Occipital lobe (tissue), 2 donors: ENCODE results near the gene RAET1E.

DNA sequence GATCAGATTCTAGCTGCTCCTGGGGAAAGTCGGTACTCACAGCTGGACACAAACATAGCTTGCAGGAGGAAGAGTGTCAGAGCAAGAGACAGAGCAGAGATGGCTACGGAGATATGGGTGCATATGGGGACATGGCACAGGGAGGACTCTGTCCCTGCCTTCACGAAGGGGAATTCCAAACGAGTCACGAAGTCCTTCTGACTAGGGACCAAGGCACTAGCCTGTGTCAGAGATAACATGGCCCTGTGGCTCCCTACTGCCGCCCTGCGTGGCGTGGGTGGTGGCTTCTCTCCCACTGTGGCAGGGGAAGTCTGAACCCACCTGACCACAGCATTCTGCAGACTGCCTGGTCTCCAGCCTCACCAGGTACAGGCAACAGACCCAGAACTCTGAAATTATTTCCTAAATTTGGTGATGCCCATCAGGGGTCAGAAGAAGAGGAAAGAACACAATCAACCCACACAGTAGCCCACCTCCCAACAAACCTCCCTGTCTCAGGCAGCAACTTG is 576 bp upstream of the ZC3H12D start:
- RAMPAGE, long total RNA: no peak

GRCh38 chr6:149689870-149690321 is 28.0 kb downstream of the LATS1 start:
- RAMPAGE, long total RNA: no peak

GRCh38 chr6:149699092-149699791 is 18.7 kb downstream of the LATS1 start:
- RAMPAGE, long total RNA: no peak

- RAMPAGE, long total RNA: no peak
These were observed 2.1 kb downstream of the LRP11 start for GRCh38 chr6:149861900-149862687.

DNA sequence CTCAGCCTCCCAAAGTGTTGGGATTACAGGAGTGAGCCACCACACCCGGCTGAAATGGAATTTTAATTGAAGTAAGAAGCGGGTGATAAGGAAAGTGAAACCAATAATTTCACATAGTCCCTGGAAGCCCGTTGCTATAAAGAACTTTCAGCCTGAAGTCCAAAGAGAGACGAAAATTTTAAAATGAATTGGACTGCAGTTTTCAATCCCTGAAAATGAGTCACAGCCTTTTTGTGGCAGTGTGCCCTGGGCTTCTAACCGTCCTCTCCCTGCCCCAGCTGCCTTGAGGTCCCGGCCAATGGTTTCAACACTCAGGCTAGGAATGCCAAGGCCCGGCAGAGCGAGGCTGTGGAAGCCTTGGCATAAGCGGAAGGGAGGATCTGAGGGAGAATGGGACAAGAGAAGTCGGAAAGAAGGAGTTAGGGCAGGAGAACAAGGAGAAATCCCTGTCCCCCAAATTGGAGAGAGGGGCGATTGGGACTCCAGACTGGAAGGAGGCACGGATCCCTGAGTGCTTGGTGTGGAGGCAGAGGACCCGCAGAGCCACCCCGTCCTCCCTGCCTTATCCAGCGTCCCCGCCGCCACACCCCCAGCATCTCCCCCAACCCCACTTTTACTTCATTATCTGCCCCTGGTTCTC is 509 bp downstream of the RAET1E start:
- RAMPAGE, long total RNA: no peak

- RAMPAGE, long total RNA: no peak
These were observed at the start of gene RAET1E for GRCh38 chr6:149897924-149898404. RAET1E (minus strand) TSS chr6:149898113.

GRCh38 chr6:150185640-150186012 is 42.8 kb downstream of the PPP1R14C start:
- RAMPAGE, long total RNA: no peak

DNA sequence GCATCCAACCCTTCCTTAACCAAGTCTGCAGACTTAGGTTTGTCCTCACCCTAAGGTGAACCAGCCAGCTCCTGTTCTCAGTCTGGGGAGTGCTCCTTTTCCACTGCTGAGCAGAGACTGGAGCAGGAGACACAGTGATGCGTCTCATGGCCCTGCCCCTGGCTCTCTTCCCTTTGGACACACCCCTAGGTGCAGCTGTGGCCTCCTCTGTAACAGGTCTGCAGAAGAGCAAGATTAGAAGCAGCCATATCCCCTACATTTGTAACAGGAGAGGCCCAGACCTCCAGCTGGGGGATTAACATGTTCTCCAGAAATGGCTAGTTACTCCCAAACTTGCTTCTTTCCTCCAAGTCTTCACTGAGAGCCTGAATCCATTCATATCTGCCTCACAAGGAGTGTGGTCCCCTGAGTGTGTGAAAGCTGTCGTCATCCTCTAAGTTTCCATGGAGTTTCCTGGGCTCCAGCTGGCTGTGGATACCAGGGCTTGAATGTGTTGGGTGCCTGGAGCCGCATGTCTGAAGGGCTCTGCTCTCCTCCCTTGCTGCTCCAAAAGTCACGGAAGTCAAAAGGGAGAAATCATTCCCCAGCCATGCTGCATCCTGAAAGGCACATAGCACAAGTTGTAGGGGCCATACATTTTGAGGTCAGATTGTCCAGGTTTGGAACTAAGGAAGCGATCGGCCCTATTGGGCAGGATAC is 57.7 kb downstream of the PPP1R14C start:
- RAMPAGE, long total RNA: no peak

DNA sequence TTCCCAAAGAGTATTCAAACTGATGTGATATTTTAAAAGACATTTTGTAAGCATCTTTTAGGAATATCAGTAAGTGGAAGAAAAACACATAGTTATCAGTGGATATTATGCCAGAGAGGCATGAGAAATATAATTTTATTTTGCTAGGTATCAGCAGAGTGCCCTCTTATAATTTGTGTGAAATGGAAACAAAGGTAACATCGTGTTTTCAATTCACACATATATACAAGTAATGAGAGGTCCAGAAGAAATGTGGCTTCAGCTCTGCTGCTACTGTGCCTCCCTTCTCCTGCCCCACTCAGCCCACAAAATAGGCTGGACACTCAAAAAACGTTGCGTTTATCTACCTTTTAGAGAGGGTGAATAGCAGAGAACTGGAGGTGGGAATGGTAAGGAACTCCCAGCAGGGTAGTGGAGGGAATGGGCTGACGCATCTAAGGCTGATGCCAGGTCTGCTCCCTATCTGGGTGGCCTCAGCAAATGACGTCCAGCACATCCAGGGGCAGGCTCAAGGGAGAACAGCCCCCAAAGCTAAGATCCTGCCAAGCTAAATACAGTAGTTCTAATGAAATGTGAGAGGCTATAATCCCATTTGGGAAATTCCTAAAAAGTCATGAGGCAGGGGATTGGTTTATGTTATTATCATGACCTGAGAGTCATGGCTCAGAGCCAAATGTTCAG is 34.4 kb downstream of the IYD start:
- RAMPAGE, long total RNA: no peak

- RAMPAGE, long total RNA: no peak
These were observed 107.3 kb upstream of the PLEKHG1 start for GRCh38 chr6:150492511-150492708.

- RAMPAGE, long total RNA: no peak
These were observed 80.1 kb downstream of the PLEKHG1 start for GRCh38 chr6:150679740-150680291.

GRCh38 chr6:150687430-150688051 is 87.9 kb downstream of the PLEKHG1 start:
- RAMPAGE, long total RNA: no peak

DNA sequence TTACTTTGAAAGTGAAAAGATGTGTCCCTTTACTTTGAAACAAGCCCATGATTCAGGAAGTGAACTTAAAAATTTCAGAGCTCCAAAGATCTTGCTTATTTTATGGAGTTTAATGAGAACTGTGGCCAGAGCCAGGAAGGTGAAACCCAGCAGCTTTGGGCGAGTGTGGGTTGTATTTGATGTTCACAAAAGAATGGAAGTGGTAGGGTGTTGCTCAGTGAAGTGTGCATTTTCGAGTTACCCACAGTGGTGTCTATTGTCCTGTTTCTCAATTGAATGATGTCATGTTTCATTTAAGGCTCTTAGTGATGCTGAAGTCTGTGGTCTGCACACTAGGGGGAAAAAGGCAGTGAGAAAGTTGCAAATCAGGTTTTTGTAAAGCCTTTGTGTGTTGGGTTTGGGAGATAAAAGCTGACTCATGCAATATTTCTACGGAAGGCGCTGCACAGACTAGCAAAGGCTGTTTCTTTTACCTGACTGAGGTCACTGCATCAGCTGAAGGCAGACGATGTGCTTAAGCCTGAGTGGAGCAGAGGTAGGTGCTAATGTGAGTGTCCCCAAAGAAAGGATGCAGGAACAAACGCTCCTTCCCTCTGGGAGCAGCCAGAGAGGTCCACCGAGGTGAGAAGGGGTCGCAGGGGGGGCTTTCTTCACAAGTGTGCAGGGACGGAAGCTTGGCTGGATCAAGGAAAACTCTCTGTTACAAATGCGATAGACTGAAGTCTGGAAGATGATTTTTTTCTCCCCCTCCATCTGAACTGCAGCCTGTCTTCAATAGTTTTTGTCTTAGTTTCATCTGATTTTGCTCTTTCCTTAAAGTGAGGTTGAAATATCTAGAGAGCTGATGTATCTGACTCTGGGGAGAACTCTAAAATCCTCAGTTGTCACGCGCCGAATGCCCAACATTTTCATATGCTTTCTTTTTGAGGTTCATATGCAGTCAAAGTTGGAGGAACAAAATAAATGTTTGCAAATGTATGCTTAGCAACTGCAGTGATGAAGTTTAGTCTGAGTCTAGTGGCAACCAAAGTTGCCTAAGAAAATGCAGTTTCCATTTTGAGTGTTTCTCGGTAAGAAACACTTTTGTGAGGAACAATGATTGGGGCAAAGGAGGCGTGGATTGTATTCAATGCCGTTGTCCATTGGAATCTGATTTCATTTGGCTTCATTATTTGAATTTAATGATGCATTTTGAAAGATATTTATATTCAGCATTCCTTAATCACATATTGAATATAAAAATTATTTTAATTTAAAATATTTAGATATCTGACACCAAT is 121.4 kb downstream of the PLEKHG1 start:
- RAMPAGE, long total RNA: no peak

- RAMPAGE, long total RNA: no peak
These were observed 111.9 kb upstream of the MTHFD1L start for GRCh38 chr6:150753382-150754261.

DNA sequence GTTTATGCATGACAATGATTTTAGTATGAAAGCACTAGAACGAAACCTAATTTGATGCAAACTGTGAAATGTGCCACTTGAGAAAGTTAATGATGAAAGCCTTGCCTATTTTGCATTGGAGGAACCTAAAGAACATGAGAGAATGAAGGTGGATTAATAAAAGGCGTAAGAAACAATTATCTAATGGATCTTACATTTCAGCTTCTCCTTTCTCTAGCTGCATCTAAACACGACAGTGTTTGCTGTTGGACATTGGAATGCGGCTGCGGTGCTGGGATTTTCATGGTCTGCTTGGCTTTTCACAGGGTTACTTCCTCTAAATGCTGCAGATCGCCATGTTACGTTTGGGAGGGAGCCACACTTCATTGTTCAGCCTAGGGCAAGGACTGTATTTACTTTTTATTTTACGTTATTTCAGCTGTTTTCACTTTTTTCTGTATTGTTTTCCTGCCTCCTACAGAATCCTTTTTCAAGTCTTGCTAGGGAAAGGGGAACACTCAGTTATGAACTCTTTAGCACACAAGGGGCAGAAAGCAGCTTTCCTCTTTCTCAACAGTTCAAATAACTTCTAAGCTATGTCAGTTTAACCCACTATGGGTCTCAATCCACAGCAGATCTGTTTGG is 98.0 kb upstream of the MTHFD1L start:
- RAMPAGE, long total RNA: no peak

DNA sequence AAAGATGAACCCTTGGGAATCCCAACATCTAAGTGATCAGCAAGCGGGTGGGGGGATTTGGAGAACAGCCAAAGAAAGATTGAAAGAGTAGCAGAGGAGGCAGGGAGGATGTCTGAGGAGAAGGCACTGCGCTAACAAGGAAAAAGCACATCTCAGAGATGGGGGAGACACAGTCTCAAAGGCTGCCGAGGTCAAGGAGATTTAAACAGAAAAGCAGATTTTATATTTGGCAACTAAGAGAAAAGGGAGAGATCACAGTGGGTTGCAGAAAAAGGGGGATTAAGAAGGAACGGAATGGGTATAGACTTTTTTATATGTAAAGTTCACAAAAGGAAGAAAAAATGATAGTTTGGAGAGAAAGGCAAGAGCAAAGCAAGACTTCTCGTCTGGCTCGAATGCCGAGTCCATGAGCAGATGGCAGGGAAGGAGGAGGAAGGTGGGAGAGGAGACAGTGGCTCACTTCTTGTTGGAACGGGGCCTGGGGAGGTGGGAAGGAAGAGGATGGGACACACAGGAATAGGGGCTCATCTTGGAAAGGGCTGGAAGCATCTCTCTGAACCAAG is 53.1 kb upstream of the MTHFD1L start:
- RAMPAGE, long total RNA: no peak

DNA sequence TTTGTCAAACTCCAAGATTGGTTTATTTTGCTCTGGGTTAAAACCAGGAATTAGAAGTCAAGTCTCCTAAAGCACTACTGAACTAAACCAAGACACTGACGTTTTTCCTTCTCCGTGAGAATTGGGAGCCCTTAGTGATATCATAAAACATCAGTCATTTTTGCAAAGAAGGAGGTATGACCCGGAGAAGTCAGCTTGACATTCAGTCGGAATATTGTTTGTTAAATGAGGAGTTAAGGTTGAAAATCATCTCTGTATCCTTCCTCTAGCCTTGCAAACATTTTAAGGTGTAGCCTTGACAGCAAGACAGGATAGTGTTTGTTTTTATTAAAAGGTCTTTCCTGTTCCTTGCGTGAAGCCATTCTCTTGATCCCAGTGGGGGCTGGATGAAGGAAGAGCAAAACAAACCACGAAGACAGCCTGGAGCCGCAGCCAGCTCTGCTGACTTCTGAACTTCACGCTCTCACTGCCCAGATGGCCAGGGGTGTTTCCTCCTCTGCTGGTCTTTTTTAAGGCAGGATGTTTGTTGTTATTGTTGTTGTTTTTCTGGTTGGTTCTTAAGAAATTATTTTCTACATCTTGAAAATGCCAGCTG is 156.3 kb downstream of the MTHFD1L start:
- RAMPAGE, long total RNA: no peak

- RAMPAGE, long total RNA: no peak
These were observed 171.7 kb upstream of the AKAP12 start for GRCh38 chr6:151067723-151068780.

DNA sequence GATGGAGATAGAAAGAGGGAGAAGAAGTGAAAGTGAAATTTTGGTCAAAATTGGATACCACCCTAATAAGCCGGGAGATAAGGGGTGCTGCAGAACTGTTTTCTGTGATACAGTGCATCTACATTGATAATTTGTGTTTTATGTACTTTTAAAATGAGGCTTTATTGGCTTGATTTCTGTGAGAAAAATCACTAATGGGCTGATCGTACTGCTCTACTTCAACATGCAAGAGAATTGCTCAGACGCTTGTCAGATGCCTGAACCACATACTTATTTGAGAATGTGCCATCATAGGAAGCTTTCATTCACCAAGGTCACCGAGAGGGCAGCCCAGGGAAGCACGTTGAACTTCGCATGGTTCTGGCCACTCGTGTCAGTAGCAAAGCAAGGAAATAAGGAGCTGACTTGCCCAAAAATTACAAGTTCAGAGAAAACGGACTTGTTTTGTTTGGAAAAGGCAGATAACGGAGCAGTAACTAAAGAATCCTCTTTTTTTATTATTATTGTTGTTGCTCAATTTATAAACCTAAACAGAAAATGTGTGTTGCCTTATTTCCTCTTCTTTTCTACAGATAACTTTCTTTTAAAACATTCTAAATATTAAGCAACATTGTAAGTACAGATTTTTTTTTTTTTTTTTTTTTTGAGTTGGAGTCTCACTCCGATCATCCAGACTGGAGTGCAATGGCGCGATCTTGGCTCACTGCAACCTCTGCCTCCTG is 168.4 kb upstream of the AKAP12 start:
- RAMPAGE, long total RNA: no peak

DNA sequence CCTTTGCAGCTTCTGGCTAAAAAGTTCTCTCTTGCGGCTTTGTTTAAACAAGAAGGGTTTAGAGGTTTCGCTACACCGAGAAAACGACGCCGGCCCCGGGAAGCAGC is 1.6 kb downstream of the ZBTB2 start:
- RAMPAGE, long total RNA: no peak